ENCODE measurements around a stretch of chr3.

DNA sequence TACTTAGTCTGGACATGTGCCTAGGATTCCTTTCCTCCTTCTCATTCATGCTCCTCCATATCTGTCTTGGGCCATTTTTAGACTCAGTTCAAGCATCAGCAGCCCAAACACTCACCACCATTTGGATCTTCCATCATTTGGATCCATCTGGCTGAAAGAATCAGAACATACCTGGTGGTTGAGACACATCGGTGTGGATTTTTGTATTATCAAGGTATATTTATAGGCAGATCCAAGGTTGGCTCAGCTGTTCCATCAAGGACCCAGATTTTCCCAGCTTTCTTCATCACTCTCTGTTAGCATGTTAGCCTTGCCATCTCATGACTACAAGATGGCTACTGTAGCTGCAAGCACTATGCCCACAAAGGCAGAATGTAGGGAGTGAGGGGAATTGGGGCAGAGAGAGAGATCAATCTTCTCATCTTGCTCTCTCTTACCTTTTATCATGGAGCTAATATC is 13.5 kb downstream of the MGLL start:
- PRO-cap = no peak

DNA sequence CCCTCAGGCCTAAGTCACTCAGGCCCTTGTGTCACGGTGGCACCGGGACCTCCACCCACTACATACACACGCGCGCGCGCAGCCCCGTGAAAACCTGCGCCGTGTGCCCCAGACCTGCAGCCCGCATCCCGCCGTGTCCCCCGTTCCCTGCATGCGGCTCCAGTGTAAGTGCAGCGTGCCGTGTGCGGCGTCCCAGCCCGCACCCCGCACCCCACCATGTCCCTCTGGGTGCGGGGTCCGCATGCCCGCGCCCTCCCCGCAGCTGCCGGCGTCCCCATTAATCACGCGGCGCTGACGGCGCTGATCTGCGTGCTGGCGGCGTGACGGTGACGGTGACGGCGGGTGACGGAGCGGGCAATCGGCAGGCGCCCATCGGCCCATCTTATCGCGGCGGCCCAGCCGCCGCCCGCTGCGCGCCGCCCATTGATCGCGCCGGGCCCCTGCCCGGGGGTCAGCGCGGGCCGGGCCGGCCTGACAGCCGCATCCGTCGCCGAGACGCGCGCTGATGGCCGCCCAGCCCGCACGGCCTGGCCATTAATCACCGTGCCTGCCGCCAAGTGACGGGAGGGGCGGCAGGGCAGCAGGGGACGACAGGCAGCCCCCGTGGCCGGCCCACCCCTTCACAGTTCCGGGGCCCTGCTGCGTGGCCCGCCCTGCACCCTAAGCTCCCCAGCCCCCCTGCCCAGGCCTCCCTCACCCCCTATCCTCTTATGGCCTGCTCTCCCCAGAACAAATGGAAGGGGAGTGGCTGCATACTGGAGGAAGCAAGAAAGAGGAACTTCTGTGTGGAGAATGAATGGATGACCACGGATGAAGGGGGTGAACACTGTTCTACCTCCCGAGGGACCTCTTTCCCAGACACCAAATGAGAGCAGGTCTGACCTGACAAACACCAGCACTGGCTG is 24.7 kb downstream of the SEC61A1 start:
- PRO-cap = bidirectional peak, plus-strand start at position 385 of the sequence, minus-strand start at position 279 of the sequence

GRCh38 chr3:128382181-128382460 is 84.6 kb downstream of the DNAJB8 start:
- PRO-cap = no peak

DNA sequence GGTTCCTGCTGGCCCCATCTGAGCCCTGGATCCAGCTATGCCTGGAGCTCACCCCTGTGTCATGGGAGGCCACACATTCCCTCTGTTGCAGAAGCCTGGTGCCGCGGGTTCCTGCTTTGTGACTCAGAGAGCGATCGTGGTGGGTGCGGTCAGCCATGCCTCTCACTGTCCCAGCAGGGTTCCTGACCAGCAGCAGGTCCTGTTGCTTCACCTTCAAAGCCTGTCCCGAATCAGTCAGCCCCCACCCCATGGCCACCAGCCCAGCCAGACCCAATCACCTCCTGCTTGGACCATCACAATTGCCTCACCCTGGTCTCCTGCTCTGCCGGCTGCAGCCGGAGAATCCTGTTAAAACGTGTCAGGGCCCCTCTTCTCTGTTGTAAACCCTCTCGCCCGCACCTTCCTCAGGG is 49.8 kb downstream of the DNAJB8 start:
- PRO-cap = unidirectional peak, plus-strand start at position 126 of the sequence

- PRO-cap = no peak
These were observed 77.2 kb downstream of the RPN1 start for GRCh38 chr3:128573465-128573811.

GRCh38 chr3:128575638-128576293 is 74.9 kb downstream of the RPN1 start:
- PRO-cap = no peak

- PRO-cap = no peak
These were observed 58.5 kb downstream of the RPN1 start for GRCh38 chr3:128592078-128592574.

GRCh38 chr3:128613685-128614170 is 36.9 kb downstream of the RPN1 start:
- PRO-cap = no peak

DNA sequence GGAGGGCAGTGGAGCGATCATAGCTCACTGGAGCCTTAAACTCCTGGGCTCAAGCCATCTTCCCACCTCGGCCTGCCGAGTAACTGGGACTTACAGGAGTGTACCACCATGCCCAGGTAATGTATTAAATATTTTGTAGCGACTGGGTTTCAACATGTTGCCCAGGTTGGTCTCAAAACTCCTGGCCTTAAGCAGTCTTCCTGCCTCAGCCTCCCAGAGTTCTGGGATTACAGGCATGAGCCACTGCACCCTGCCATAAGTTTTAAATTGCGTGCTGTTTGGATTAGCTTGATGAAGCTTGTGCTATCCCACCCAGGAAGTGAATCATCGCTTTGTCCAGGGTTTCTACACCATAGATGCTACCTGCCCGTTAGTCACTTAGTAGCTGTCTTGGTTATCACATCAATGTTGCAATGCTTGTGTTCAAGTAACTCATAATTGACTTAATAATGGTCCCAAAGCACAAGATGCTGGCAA is 61.8 kb downstream of the RAB7A start:
- PRO-cap = no peak

DNA sequence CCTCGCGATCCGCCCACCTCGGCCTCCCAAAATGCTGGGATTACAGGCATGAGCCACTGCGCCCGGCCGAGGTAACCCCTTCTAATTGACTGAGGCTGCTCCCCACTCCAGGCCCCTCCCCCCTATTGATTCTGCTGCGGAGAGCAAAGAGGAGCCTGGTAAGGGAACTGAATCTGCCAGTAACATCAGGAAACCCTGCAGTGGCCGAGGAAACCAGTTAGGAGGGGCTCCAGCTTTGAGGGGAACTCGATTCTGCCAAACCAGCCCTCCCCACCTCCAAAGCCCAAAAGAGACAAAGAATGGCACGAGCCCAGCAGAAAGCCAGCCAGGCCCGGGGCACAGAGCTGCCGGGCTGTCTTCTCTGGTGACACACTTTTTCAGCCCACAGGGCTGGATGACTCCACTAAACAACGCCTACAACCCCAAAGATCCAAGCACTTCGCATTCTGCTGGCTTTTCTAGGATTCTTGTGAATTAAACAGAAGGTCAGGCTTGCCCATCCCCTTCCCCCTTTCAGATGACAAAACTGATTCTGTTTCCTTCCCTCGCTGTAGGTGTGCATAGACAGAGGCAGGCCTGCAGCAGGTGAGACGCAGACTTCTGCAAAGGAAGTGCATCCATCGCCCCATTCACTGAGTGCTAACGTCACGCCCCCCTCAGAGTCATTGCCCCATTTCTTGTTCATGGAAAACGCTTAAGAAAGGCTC is 14.9 kb upstream of the ACAD9 start:
- PRO-cap = no peak

DNA sequence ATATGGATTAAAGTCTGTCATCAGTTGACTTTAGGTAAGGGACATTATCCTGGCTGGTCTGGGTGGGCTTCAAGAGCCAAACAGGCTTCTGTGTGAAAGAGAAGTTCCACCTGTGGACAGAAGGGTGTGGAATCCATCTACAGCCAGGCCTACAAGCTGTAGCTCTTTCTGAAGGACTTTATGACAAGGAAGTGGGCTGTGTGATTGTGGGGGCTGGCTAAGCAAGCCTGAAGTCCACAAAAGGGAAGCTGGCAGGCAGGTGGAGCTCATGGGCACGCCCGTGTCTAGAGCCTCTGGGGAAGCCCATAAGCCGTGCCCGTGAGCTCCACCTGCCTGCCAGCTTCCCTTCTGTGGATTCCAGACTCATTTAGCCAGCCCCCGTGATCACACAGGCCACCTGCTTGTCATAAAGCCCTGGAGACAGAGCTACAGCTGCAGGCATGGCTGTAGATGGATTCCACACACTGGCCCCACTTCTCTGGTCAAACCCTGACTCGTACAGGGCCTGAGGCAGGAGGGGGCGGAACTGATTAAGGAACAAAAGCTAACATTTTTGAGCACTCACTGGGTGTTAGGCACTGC is 15.2 kb downstream of the EFCC1 start:
- PRO-cap = no peak

GRCh38 chr3:129067453-129068444 is 7.2 kb downstream of the GP9 start:
- PRO-cap = unidirectional peak, minus-strand start at chr3:129067716; unidirectional peak, minus-strand start at chr3:129067768; unidirectional peak, minus-strand start at chr3:129067854

GRCh38 chr3:129116498-129117163 is 5.0 kb downstream of the RAB43 start:
- PRO-cap = no peak

DNA sequence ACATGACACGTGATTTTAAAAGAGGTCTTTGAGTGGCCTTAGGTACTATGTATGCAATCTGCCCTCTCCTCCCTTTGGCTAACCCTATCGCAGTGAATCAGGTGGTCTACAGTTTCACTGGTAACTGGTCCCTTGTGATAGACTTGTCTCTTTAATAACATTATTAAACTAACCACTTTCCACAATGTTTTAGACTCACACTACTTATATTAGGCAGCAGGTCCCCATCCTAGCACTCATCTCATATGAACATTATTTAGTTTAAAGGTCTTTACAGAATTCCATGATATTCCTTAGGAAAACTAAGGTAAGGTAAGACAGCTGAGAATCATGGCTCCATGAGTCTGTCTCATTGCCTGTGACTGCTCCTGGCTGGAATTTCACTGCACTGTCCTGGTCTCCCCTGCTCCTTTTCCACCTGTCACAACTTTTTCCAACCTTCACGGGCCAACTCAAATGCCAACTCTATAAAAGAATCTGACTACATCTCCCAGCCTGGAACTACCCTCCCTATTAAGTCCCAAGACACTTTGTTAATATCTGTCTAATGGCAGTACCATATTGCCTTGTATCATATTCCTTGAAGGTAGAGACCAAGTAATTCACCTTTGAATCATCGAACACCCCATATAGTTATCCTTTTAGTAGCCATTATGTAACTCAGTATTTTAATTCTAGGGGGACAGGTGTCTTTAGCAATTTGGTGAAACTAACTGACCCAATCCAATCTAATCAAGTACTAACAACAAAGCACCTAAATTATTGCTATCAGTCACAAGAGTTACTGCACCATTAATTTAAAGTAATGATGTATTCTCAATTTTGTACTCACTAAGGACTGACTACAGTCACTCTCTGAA is 7.6 kb downstream of the CNBP start:
- PRO-cap = no peak

DNA sequence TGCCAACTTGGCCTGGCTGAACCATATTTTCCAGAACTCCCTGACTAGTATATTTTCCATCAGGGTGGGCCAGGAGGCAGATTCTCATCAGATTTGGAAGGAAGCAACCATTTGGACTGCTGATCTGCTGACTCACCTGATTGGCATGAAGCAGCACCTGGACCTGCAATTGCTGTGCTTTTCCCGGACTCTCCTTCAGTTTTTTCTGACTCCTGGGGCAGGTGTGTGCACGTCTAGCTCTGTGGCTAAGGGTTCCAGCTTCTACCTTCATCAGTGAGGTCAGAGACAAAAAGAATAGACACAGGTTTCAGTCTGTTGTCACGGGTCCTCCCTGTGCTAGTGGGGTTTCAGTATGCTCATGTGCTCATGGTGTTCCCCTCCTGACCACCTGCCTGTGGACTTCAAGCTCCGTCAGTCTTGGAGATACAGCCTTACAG is 6.0 kb downstream of the H1-10 start:
- PRO-cap = no peak

GRCh38 chr3:129317625-129318193 is 1.6 kb upstream of the H1-10 start:
- PRO-cap = no peak

GRCh38 chr3:129323741-129324080 is 7.6 kb upstream of the H1-10 start:
- PRO-cap = no peak

GRCh38 chr3:129385332-129386398 is 42.8 kb downstream of the EFCAB12 start:
- PRO-cap = no peak

GRCh38 chr3:129402127-129402812 is 26.2 kb downstream of the EFCAB12 start:
- PRO-cap = no peak

DNA sequence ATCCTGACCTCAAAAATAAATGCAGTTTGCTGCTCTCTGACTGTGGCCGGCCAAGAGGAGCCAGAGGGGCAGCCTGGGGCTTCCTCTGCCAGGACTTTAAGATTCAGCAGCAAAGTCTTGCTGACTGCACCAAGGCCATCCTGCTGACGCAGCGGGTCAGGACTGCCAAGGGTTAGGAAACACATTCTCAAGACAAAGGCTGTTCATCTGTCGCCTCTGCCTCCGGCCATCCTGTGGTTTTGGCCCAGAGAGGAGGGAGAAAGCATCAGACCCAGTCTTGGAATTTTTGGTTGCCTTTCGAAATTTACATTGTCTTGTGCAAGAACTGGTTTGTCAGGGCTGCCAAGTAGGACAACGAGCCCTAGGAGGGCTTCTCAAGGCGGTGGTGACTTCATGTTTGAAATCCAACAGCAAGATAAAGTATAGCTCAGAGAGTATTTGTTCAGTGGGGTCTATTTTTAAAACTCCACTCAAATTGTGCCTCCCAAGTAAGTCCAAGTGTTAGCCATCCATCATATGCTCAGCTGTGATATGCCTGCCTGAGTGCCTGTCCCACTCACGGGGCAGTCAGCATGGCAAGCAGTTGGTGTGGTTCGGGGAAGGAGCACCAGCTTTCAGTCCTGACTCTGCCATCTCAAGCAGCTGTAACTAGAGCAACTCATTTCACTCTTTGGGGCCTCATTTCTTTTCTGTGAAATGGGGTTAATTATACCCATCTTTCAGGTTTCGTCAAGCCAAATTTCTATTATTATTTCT is 42.6 kb upstream of the RHO start:
- PRO-cap = unidirectional peak, minus-strand start at position 98 of the sequence